K562 (cell line): ENCODE data around the gene NMUR2.

DNA sequence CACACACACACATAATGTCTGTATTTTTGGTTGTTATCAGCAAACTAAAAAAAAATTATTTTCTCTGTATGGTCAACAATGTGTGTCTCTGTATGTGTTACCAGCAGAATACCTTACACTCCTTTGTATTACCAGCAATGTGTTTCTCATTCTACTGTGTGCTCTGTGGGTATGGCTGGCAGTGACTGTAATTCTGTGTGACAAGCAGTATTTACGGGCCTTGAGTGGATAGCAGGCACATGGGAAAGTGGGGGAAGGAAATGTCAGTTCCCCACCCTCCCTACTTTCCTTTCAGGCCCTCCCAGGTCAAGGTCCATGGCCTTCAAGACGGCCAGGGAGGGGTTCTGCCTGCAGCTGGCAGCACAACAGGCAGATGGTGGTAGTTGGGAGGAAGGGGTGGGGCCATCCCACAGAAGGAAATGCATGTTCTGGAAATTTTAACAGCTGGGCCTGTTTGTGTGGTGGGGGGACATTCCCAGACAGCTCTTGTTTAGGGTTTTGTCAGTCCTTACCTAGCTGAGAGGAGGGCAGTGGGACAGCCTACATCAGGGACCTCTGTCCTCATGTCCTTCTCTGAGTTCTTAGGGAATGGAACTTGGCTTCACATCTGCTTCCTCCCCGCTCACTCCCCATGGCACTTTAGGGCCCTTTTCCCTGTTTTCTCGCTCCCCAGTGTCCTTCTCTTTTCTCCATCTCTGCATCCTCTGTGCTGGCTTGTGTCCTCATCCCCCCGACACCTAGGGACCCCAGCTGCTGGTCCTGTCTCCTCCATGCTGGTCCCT is 14.6 kb upstream of the TNIP1 start:
- RAMPAGE, long total RNA = no peak
- RRBS = no CpG with 5 or more reads among the region's 5 CpGs
PRO-cap:
- standard = no peak
- CoPRO, capped RNA only, 2 experiments = no peak in any of the 2 experiments
- CoPRO, capped and uncapped RNA, 2 experiments = no peak in any of the 2 experiments
- CoPRO, uncapped RNA only, 2 experiments = no peak in any of the 2 experiments
CAGE:
- cytosol, long polyA plus RNA = no peak
- long polyA plus RNA = no peak
- nucleolus, long total RNA = no peak
- nucleus, long polyA plus RNA = no peak

DNA sequence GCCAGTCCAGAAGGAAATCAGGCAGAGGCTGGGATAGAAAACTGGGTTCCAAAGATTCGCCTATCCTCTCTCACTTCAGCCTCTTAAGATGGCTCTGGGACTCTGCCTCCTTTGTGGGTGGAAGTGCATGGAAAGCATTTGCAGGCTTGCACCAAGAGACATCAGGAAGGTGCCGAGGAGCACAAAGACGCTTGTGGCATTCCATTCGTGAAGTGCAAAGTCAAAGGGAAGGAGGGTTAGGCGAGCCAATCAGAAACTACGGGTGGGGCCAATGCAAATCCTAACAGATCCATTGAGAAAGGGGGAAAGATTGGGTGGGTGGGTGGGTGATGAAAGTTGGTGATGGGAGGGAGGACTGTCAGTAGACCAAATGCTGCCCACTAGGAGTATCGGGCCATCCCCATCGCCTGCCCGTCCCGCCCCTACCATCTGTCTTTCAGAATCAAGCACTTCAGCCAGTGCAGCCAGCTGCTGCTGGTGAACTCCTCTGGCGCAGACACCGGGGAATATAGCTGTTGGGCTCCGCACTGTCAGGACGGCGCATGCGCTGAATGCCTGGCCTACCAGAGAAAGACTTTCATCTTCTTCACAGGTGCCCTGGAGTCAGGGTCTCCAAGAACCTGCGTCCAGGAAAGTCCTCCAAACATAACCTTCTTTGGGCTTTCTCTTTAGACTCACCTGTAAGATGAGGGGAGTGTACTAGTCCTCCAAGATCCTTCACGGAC is 17.1 kb upstream of the ANXA6 start:
- RAMPAGE, long total RNA = no peak
- RRBS = no CpG with 5 or more reads among the region's 18 CpGs
PRO-cap:
- standard = no peak
- CoPRO, capped RNA only, 2 experiments = no peak in any of the 2 experiments
- CoPRO, capped and uncapped RNA, 2 experiments = no peak in any of the 2 experiments
- CoPRO, uncapped RNA only, 2 experiments = no peak in any of the 2 experiments
CAGE:
- cytosol, long polyA plus RNA = no peak
- long polyA plus RNA = no peak
- nucleolus, long total RNA = no peak
- nucleus, long polyA plus RNA = no peak

DNA sequence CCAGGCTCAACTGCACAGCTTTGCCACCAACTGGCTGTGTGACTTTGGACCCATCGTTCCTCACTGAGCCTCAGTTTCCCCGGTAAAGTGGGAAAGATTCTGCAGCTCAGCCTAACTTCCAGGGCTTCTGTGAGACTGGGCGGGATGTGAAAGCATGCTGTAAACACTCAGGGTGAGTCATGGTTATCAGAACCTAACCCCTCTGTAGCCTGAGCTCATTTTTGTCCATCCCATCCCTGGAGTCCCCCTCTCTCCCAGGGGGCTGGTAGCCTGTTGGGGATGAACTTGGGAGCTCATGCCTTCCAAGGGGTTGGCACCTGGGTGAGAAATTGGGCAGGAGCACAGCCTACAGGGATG is 2.3 kb downstream of the CCDC69 start:
- RAMPAGE, long total RNA = no peak
- RRBS = no CpG with 5 or more reads among the region's 3 CpGs
PRO-cap:
- standard = no peak
- CoPRO, capped RNA only, 2 experiments = no peak in any of the 2 experiments
- CoPRO, capped and uncapped RNA, 2 experiments = no peak in any of the 2 experiments
- CoPRO, uncapped RNA only, 2 experiments = no peak in any of the 2 experiments
CAGE:
- cytosol, long polyA plus RNA = no peak
- long polyA plus RNA = no peak
- nucleolus, long total RNA = no peak
- nucleus, long polyA plus RNA = no peak

- RAMPAGE, long total RNA = no peak
- RRBS = no CpG with 5 or more reads among the region's 7 CpGs
PRO-cap:
- standard = no peak
- CoPRO, capped RNA only, 2 experiments = no peak in any of the 2 experiments
- CoPRO, capped and uncapped RNA, 2 experiments = no peak in any of the 2 experiments
- CoPRO, uncapped RNA only, 2 experiments = no peak in any of the 2 experiments
CAGE:
- cytosol, long polyA plus RNA = no peak
- long polyA plus RNA = no peak
- nucleolus, long total RNA = no peak
- nucleus, long polyA plus RNA = no peak
Measured at GRCh38 chr5:151383016-151383451, 35.7 kb upstream of the SLC36A2 start.

- RAMPAGE, long total RNA = no peak
- RRBS = no CpG with 5 or more reads among the region's 16 CpGs
PRO-cap:
- standard = no peak
- CoPRO, capped RNA only, 2 experiments = no peak in any of the 2 experiments
- CoPRO, capped and uncapped RNA, 2 experiments = no peak in any of the 2 experiments
- CoPRO, uncapped RNA only, 2 experiments = no peak in any of the 2 experiments
CAGE:
- cytosol, long polyA plus RNA = no peak
- long polyA plus RNA = no peak
- nucleolus, long total RNA = no peak
- nucleus, long polyA plus RNA = no peak
Measured at GRCh38 chr5:151595073-151595723, 4.1 kb upstream of the FAT2 start.

GRCh38 chr5:151662394-151663085 is 24.2 kb downstream of the SPARC start:
- RAMPAGE, long total RNA = no peak
- RRBS = no CpG with 5 or more reads among the region's 6 CpGs
PRO-cap:
- standard = no peak
- CoPRO, capped RNA only, 2 experiments = no peak in any of the 2 experiments
- CoPRO, capped and uncapped RNA, 2 experiments = no peak in any of the 2 experiments
- CoPRO, uncapped RNA only, 2 experiments = no peak in any of the 2 experiments
CAGE:
- cytosol, long polyA plus RNA = no peak
- long polyA plus RNA = no peak
- nucleolus, long total RNA = no peak
- nucleus, long polyA plus RNA = no peak

DNA sequence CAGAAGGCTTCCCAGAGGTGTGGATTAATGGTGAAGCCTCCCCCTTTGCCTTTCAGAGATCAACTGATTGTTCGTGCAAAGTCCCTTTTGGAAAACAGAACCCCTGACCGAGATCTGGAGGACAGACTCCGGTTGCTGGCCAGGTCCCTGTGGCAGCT is 510 bp downstream of the SPARC start:
- RAMPAGE, long total RNA = no peak
- RRBS = no CpG with 5 or more reads among the region's 3 CpGs
PRO-cap:
- standard = no peak
- CoPRO, capped RNA only, 2 experiments = no peak in any of the 2 experiments
- CoPRO, capped and uncapped RNA, 2 experiments = no peak in any of the 2 experiments
- CoPRO, uncapped RNA only, 2 experiments = no peak in any of the 2 experiments
CAGE:
- cytosol, long polyA plus RNA = no peak
- long polyA plus RNA = no peak
- nucleolus, long total RNA = no peak
- nucleus, long polyA plus RNA = no peak

GRCh38 chr5:151773214-151773573 is 1.4 kb downstream of the G3BP1 start:
- RAMPAGE, long total RNA = no peak
- RRBS = no CpG with 5 or more reads among the region's 7 CpGs
PRO-cap:
- standard = no peak
- CoPRO, capped RNA only, 2 experiments = no peak in any of the 2 experiments
- CoPRO, capped and uncapped RNA, 2 experiments = no peak in any of the 2 experiments
- CoPRO, uncapped RNA only, 2 experiments = no peak in any of the 2 experiments
CAGE:
- cytosol, long polyA plus RNA = no peak
- long polyA plus RNA = no peak
- nucleolus, long total RNA = no peak
- nucleus, long polyA plus RNA = no peak

DNA sequence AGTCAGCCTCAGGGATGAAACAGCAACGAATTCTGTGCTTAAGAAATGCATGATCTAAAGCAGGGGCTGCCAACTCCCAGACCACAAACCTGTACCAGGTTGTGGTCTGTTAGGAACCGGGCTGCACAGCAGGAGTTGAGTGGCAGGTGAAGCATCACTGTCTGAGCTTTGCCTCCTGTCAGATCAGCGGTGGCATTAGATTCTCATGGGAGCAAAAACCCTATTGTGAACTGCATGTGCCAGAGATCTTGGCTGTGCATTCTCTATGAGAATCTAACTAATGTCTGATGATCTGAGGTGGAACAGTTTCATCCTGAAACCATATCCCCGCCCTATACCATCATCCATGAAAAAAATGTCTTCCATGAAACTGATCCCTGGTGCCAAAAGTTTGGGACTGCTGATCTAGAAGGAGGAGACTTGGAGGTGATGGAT is 239.7 kb upstream of the GLRA1 start:
- RAMPAGE, long total RNA = no peak
- RRBS = no CpG with 5 or more reads among the region's 4 CpGs
PRO-cap:
- standard = no peak
- CoPRO, capped RNA only, 2 experiments = no peak in any of the 2 experiments
- CoPRO, capped and uncapped RNA, 2 experiments = no peak in any of the 2 experiments
- CoPRO, uncapped RNA only, 2 experiments = no peak in any of the 2 experiments
CAGE:
- cytosol, long polyA plus RNA = no peak
- long polyA plus RNA = no peak
- nucleolus, long total RNA = no peak
- nucleus, long polyA plus RNA = no peak

DNA sequence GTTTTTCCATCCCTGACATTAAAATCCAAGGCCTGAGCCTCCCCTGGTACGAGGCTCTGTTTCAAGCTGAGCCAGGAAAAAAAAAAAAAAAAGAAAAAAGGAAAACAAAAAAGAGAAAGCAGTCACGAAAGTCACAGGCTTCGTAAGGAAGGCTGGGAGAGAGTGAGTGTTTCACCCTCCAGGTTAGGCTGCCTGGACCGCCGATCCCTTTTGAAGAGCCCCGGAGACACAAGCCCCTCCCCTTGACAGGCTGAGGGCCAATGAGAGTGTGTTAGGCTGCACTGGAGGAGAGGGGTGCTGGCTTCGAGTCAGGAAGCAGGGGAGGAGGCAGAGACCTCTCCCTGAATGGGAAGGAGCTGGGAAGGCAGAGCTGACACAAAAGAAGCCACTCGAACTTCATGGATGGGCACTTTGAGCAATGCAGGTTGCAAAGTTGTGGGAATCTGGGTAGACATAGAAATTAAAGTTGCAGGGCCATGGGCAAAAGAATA is at the start of gene NMUR2:
NMUR2 (minus strand) TSS at position 185 of the 491 bp plus-strand sequence.
- RAMPAGE, long total RNA = no peak
- RRBS = no CpG with 5 or more reads among the region's 8 CpGs
PRO-cap:
- standard = no peak
- CoPRO, capped RNA only, 2 experiments = no peak in any of the 2 experiments
- CoPRO, capped and uncapped RNA, 2 experiments = no peak in any of the 2 experiments
- CoPRO, uncapped RNA only, 2 experiments = no peak in any of the 2 experiments
CAGE:
- cytosol, long polyA plus RNA = no peak
- long polyA plus RNA = no peak
- nucleolus, long total RNA = no peak
- nucleus, long polyA plus RNA = no peak

GRCh38 chr5:153516309-153517001 is 26.0 kb downstream of the GRIA1 start:
- RAMPAGE, long total RNA = no peak
- RRBS = no CpG with 5 or more reads among the region's 6 CpGs
PRO-cap:
- standard = no peak
- CoPRO, capped RNA only, 2 experiments = no peak in any of the 2 experiments
- CoPRO, capped and uncapped RNA, 2 experiments = no peak in any of the 2 experiments
- CoPRO, uncapped RNA only, 2 experiments = no peak in any of the 2 experiments
CAGE:
- cytosol, long polyA plus RNA = no peak
- long polyA plus RNA = no peak
- nucleolus, long total RNA = no peak
- nucleus, long polyA plus RNA = no peak

GRCh38 chr5:154202526-154203407 is 12.2 kb downstream of the GALNT10 start:
- RAMPAGE, long total RNA = no peak
- RRBS = no CpG with 5 or more reads among the region's 13 CpGs
PRO-cap:
- standard = bidirectional peak, plus-strand start at chr5:154202889, minus-strand start at chr5:154202776
- CoPRO, capped RNA only, 2 experiments = peak in 2 of 2 experiments; most common plus-strand start chr5:154202890 (in 1); most common minus-strand start chr5:154202789 (in 2)
- CoPRO, capped and uncapped RNA, 2 experiments = no peak in any of the 2 experiments
- CoPRO, uncapped RNA only, 2 experiments = no peak in any of the 2 experiments
CAGE:
- cytosol, long polyA plus RNA = no peak
- long polyA plus RNA = no peak
- nucleolus, long total RNA = no peak
- nucleus, long polyA plus RNA = no peak

DNA sequence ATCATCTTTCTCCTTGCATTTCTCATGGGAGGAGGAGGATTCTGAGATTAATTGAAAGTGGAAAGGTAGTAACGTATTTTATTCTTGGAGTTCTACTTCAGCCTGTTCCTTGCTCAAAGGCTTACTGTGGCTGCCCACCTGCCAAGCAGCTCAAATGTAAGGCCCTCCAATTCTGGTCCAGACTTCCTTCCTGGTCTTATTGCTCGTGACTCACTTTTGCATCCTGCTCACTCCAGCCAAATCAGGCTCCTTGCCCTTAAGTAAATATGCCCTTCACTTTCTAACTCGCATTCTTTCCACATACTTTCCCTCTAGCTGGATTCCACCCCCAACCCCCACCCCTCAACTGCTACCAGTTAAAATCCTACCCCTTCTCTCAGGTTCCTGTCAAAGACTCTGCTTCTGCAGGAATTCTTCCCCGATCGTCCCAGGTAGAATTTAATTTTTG is 96.6 kb downstream of the GALNT10 start:
- RAMPAGE, long total RNA = no peak
- RRBS = no CpG with 5 or more reads among the region's 5 CpGs
PRO-cap:
- standard = no peak
- CoPRO, capped RNA only, 2 experiments = no peak in any of the 2 experiments
- CoPRO, capped and uncapped RNA, 2 experiments = no peak in any of the 2 experiments
- CoPRO, uncapped RNA only, 2 experiments = no peak in any of the 2 experiments
CAGE:
- cytosol, long polyA plus RNA = no peak
- long polyA plus RNA = no peak
- nucleolus, long total RNA = no peak
- nucleus, long polyA plus RNA = no peak

DNA sequence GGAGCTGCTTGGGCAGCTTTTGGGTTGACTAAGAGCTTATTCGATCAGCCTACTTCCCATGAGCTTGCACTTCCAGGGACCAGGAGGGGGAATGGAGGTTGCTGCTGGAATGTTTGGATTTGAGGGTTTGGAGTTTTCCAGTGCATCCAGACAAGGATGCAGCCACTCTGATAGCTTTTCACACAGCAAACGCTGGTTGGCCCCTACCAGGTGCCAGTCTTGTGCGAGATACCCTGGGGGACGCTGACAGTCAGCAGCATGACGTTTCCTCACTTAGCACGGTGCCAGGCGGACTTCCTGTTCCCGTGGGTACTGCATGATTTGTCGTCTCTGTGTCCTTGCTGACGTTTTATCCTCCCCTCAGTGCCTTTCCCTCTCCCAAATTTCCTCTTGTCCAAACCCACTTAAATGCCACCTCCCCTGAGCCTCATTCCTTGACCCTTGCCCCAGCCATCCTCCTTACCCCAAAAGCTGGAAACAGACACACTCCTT is 60.7 kb upstream of the SAP30L start:
- RAMPAGE, long total RNA = no peak
- RRBS = no CpG with 5 or more reads among the region's 10 CpGs
PRO-cap:
- standard = no peak
- CoPRO, capped RNA only, 2 experiments = no peak in any of the 2 experiments
- CoPRO, capped and uncapped RNA, 2 experiments = no peak in any of the 2 experiments
- CoPRO, uncapped RNA only, 2 experiments = no peak in any of the 2 experiments
CAGE:
- cytosol, long polyA plus RNA = no peak
- long polyA plus RNA = no peak
- nucleolus, long total RNA = no peak
- nucleus, long polyA plus RNA = no peak

- RAMPAGE, long total RNA = no peak
- RRBS = 45% methylated on average over 7 of the region's 24 CpGs
PRO-cap:
- standard = no peak
- CoPRO, capped RNA only, 2 experiments = no peak in any of the 2 experiments
- CoPRO, capped and uncapped RNA, 2 experiments = no peak in any of the 2 experiments
- CoPRO, uncapped RNA only, 2 experiments = no peak in any of the 2 experiments
CAGE:
- cytosol, long polyA plus RNA = no peak
- long polyA plus RNA = no peak
- nucleolus, long total RNA = no peak
- nucleus, long polyA plus RNA = no peak
Measured at GRCh38 chr5:154479843-154480300, 1.8 kb upstream of the HAND1 start.

- RAMPAGE, long total RNA = no peak
- RRBS = 6% methylated on average over 2 of the region's 3 CpGs
PRO-cap:
- standard = no peak
- CoPRO, capped RNA only, 2 experiments = no peak in any of the 2 experiments
- CoPRO, capped and uncapped RNA, 2 experiments = no peak in any of the 2 experiments
- CoPRO, uncapped RNA only, 2 experiments = no peak in any of the 2 experiments
CAGE:
- cytosol, long polyA plus RNA = no peak
- long polyA plus RNA = no peak
- nucleolus, long total RNA = no peak
- nucleus, long polyA plus RNA = no peak
Measured at GRCh38 chr5:154608353-154608692, 130.3 kb upstream of the HAND1 start.

DNA sequence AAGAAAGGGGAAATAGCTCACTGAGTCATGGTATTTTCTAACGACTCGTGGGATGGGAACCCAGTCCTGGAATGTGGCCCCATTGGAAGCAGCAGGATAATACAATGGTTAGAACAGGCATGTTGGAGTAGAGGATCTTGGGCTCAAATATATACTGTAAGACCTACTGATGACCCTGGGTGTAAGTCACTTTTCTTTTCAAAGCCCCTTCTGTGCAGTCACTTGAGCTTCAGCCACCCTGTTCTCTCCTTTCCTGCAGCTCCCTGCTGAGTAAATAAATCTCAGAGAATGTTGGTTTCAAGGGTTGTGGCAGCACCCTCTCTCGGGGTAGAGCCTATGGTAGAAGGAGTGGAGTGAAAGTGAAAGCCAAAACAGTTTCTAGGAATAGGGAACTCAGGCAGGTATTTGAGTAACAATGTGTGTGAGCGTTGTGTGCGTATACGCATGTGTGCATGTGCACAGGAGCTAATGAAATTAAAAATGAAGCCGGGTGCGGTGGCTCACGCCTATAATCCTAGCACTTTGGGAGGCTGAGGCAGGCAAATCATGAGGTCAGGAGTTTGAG is 40.7 kb upstream of the LARP1 start:
- RAMPAGE, long total RNA = no peak
- RRBS = no CpG with 5 or more reads among the region's 9 CpGs
PRO-cap:
- standard = no peak
- CoPRO, capped RNA only, 2 experiments = no peak in any of the 2 experiments
- CoPRO, capped and uncapped RNA, 2 experiments = no peak in any of the 2 experiments
- CoPRO, uncapped RNA only, 2 experiments = no peak in any of the 2 experiments
CAGE:
- cytosol, long polyA plus RNA = no peak
- long polyA plus RNA = no peak
- nucleolus, long total RNA = no peak
- nucleus, long polyA plus RNA = no peak

DNA sequence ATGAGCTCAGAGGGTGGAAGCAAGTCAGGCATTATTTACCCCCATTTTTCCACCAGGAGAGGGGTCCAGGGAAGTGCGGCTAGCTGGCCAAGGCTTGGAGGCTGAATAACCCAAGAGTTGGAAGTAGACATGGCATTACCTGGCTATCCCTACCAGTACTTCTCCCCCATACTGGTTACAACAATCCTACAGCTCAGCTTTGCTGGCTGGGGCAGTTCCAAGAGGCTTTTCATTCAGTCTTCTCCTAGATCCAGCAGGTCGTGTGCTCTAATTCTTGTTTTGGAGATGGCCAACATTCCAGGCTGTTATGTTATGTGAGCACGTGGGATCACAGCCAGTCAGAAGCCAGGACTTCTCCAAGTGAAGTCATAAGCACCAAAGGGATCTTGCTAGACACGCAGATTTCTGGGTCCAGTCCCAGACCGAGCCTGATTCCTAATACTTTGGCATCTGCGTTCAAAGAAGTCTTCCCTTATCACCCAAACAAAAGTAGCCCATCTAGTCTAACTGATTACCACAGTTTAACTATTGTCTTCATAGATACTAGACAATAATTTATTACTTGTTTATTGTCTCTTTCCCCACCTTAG is 1.4 kb upstream of the LARP1 start:
- RAMPAGE, long total RNA = no peak
- RRBS = no CpG with 5 or more reads among the region's 6 CpGs
PRO-cap:
- standard = unidirectional peak, plus-strand start at position 236 of the sequence
- CoPRO, capped RNA only, 2 experiments = no peak in any of the 2 experiments
- CoPRO, capped and uncapped RNA, 2 experiments = peak in 1 of 2 experiments; most common plus-strand start position 369 of the sequence (in 1); most common minus-strand start position 173 of the sequence (in 1)
- CoPRO, uncapped RNA only, 2 experiments = no peak in any of the 2 experiments
CAGE:
- cytosol, long polyA plus RNA = no peak
- long polyA plus RNA = no peak
- nucleolus, long total RNA = no peak
- nucleus, long polyA plus RNA = no peak

DNA sequence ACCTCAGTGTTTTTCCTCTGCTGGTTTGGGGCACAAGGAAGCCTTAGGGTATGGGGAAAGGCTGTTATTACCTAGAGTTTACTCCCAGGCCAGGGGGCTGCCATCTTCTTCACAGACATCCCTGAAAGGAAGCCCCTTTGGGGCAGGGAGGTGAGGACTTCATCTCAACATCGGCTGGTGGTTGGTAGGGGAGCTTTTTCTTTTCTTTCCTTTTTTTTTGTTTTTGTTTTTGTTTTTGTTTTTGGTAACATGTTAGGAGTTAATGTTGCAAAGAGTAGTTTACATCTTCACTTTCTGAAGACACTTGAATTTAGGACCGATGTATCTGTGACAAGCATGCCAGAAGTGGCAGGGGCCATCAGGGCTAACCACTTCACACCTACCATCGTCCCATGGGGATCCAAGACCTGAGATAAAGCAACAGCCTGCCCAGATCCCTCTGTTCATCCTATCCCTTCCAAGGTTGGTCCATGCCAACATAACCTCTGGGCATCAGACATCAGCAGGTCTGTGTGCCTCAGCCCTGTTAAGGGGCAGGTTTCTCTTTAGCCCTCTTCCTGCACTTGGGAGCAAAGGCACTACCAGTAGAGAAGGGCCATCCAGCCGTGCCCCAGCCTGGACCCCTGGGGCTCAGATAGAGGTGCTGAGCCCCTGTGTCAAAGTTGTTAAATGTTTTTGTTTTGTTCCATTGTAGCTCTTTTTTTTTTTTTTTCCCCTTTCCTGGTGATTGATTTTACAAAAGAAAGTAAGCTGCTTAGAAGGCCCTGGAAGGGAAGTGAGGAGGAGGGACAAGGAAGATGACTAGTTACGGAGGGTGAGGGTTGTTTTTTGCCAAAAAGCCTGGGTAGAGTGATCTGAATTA is 33.9 kb downstream of the FAXDC2 start:
- RAMPAGE, long total RNA = no peak
- RRBS = no CpG with 5 or more reads among the region's 5 CpGs
PRO-cap:
- standard = no peak
- CoPRO, capped RNA only, 2 experiments = no peak in any of the 2 experiments
- CoPRO, capped and uncapped RNA, 2 experiments = no peak in any of the 2 experiments
- CoPRO, uncapped RNA only, 2 experiments = peak in 1 of 2 experiments; most common plus-strand start position 67 of the sequence (in 1)
CAGE:
- cytosol, long polyA plus RNA = no peak
- long polyA plus RNA = no peak
- nucleolus, long total RNA = no peak
- nucleus, long polyA plus RNA = no peak